Peyer's patch (tissue), 4 donors: ENCODE results near the gene LHPP.

DNA sequence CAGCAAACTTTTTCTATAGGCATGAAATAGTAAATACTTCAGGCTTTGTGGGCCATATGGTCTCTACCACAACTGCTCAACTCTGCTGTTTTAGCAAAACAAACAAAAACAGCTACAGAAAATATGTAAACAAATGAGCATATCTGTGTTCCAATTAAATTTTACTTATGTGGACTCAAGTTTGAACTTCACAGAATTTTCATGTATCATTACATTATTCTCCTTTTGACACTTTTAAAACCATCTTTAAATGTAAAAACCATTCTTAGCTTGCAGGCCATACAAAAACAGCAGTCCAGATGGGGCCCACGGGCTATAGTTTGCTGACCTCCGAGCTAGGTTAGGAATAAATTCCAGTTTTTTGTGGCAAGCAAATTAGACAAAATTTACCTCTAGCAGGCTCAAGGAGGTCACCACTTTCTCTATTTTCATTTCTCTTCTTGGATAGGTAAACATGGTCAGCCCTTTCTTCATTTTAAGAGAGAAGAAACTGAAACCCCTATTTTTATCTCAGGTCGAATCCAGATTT is 10.9 kb downstream of the IKZF5 start:
- PRO-cap: no peak
- RAMPAGE, long total RNA, 4 experiments: no peak in any of the 4 experiments

GRCh38 chr10:123038886-123039871 is 30.4 kb downstream of the ACADSB start:
- PRO-cap: no peak
- RAMPAGE, long total RNA, 4 experiments: no peak in any of the 4 experiments

GRCh38 chr10:123151277-123151800 is 2.9 kb upstream of the BUB3 start:
- PRO-cap: no peak
- RAMPAGE, long total RNA, 4 experiments: no peak in any of the 4 experiments

DNA sequence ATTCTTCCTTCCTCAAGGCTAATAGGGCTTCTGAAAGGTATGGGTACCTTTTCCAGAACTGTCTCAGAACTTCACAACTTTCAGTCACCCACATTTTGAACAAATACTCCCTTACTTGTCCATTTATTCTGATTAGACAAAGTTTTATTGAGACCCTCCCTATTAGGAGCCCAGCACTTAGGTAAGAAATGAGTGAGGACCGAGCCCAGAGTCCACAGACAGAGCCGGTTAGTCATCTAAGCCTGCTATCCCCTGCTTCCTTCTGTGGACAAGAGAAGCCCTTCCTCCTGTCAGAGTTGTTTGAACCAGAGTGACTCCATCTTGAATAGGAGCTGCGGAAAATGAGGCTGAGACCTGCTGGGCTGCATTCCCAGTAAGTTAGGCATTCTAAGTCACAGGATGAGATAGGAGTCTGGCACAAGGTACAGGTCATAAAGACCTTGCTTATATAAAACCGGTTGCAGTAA is 109.1 kb downstream of the CPXM2 start:
- PRO-cap: no peak
- RAMPAGE, long total RNA, 4 experiments: no peak in any of the 4 experiments

GRCh38 chr10:124021091-124021724 is 72.2 kb downstream of the CHST15 start:
- PRO-cap: no peak
- RAMPAGE, long total RNA, 4 experiments: no peak in any of the 4 experiments

DNA sequence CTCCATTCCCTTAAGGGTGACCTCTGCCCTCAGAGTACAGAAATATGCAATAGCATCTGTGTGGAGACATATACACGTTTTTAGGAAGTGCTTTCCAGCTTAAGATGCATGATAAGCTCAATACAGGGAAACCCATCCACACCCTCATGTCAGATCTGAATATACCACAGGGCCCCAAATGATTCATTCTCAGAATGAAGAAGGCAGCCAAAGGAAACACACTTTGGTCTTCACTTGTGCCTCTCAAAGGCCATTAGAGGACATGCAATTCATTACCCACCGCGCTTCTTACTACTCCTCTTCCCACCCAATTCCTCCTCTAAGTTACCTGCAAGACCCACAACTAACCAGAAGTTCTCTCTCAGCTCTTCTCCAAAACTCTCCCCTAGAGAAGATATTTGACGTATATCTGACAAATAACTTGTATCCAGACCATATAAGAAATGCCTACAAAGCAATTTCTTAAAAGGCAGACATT is 103.1 kb downstream of the OAT start:
- PRO-cap: no peak
- RAMPAGE, long total RNA, 4 experiments: no peak in any of the 4 experiments

DNA sequence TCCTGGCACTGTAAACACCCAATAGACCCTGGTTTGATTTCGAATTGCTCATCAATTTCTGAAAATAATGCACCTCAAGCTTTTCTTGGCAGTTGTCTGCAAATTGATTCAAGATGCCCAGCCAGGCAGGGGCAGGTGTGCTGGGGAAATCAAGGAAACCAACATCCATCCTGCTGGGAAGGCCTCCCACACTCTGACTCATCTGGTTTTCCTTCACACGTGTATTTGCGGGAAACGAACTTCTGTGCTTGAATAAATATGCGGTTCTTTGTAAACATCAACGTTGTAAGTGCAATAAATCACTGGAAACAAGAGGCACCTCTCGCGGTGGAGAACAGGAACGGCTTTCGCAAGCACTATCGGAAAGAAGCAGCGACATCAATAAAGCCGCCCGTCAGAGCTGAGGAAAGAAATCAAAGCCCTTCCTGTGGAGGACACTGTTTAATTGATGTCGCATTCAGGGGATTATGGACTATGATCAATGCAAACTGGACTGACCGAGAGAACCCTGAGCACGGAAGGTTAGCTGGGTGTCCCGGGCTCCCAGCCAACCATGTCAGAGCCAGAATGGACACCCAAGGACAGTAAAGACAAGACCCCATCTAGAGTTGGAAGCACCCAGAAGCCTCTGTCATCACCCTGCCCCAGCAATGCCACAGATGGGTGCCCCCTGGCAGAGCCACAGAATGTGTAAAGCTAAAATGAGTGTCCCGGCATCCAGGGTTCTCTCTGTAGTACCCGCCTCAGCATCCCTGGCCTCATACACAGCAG is 37.7 kb downstream of the OAT start:
- PRO-cap: no peak
- RAMPAGE, long total RNA, 4 experiments: no peak in any of the 4 experiments

- PRO-cap: no peak
- RAMPAGE, long total RNA, 4 experiments: no peak in any of the 4 experiments
Measured at GRCh38 chr10:124403479-124404070, 15.1 kb downstream of the OAT start.

- PRO-cap: bidirectional peak, plus-strand start at chr10:124461823, minus-strand start at chr10:124461743; bidirectional peak, plus-strand start at chr10:124462132, minus-strand start at chr10:124462045
- RAMPAGE, long total RNA, 4 experiments: start-site peak on the plus strand in 4 of 4 experiments, at chr10:124461814-124461863 at its widest, 22 to 235 reads per replicate
Measured at GRCh38 chr10:124461497-124462488, at the start of gene LHPP. Gene LHPP (plus strand): TSS chr10:124461823.

DNA sequence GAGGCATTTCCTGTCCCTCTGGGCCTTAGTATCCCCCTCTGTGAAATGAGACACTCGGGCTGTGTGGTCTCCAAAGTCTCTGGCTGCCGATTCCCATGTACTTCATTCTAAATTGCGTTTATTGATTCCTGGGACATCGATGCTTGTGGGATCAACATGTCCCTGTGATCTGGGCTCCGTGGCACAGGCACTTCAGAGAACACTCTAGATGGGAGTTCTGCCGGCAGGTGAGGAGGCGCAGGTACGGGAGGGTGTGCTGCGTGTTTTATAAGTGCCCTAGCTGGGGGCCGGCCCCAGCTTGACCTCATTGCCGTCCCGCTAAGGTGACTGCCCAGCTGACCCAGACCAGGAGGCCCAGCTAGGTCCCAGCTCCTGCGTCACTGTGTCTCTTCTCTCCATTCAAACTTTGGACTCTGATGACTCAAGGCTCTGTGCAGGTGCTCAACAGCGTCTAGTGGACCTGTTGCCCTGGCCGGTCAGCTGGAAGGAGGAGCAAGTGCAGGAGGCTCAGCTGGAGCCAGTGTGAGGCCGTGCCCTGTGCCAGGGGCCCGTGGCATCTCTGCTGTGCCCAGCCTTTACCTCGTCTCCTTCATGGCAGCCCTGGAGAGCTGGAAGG is 14.3 kb downstream of the LHPP start:
- PRO-cap: bidirectional peak, plus-strand start at position 479 of the sequence, minus-strand start at position 239 of the sequence
- RAMPAGE, long total RNA, 4 experiments: no peak in any of the 4 experiments

GRCh38 chr10:124547651-124548155 is 86.1 kb downstream of the LHPP start:
- PRO-cap: no peak
- RAMPAGE, long total RNA, 4 experiments: no peak in any of the 4 experiments

DNA sequence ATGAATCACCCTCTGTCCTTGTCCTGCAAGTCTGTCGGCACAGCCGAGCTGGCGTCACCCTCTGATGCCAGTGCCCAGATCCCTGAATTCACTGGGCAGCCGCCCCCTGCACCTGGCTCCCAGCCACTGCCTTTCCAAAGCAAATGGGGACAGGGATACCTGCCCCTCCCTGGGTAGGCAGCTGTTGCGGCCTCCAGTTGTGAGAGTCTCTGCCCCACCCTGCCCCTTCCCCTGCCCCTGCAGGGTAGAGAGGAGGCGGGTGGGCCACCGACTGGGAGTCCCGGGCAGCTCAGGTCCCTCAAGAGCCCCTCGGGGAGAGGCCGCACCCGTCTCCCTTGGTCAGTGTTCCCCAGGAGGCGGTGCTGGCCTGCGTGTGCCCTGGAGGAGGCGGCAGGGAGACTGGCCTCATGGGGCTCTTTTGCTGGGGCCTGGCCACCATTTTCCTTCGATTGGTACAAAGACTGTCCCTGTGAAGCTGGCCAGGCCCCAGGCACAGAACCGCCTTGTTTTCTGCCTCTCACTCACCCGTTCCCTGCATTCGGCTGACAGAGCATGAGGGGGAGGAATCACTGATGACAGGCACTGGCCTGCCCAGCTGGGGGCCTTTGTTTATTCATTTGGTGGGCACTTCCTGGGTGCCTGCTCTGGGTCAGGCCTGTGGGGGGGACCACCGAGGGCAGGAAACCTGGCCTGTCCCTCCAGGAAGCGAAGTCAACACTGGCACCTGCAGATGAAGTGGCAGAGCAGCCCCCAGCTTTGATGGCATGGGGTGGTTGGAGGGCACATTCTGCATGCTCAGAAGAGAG is 139.3 kb downstream of the FAM53B start:
- PRO-cap: no peak
- RAMPAGE, long total RNA, 4 experiments: no peak in any of the 4 experiments

DNA sequence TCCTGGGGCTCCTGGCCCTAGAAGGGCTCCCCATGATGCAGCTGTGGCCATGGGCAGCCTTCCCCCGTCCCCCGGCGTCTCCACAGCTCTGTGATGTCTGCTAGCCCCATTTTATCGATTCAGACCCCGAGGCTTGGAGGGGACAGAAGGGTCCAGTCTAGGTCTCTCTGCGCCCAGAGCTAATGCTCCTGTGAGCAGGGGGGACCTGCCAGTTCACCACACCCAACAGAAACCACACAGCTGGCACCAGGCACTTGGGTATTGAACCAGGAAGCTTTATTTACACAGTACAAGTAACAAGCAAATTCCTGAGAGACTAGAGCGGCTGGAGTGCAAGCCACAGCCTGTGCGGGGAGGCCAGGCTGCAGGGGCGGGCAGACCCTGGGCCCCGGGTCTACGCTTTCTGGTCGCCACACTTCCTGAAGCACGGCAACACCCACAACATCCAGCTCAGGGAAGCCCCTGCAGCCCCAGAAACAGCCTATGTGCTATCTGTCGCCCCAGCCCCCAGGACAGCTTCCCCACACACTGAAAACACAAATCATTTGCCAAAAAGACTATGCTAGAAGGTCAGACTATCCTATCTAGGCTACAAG is 125.0 kb downstream of the FAM53B start:
- PRO-cap: no peak
- RAMPAGE, long total RNA, 4 experiments: no peak in any of the 4 experiments

DNA sequence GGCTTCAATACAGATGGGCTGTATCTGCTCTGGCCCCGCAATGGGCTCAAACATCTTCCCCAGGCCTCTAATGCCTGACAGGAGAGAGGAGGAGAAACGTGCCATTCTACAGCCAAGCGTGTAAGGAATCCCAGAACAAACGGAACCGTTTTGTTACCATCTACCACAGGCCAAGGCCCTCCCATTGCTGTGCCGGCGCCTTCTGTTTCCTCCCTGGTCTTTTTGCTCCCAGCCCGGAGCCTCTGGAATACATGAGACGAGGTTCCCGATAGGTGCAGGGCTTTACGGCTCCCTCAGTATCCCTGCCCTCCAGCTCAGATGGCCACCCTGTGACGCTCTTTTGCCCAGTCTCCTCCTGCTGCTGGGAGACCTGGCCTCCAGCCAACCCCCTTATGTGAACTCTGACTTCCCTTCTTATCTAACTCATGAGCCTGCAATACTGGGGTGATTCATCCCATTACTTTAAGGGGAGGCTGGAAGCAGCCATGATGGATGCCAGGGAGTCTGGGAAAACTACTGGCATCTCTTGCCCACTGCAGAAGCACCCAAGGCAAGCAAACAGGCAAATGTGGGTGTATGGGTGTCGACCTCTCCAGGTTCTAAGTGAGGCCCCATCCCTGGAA is 97.8 kb downstream of the FAM53B start:
- PRO-cap: no peak
- RAMPAGE, long total RNA, 4 experiments: no peak in any of the 4 experiments

DNA sequence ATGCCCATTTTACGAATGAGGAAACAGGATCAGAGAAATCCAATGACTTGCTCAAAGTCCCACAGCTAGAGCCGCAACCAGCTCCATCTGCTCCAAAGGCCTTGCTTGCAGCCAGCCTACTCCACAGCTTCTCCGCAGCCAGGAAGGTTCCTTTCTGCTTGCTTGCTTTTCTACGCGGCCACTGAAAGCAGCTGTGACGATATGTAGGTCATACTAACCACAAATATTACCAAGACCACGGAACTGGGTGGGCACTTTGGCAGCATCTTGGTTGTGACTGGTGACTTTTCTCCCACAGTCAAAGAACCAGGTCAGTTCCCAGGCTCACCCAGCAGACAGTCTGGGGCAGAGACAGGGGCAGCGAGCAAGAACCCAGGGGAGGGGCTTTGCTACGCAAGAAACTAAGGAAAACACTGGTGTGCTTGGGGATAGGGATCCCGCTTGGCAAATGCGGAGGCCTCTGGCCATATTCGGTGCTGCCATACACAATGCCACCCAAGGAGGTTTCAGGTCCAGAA is 86.3 kb downstream of the FAM53B start:
- PRO-cap: no peak
- RAMPAGE, long total RNA, 4 experiments: no peak in any of the 4 experiments

- PRO-cap: no peak
- RAMPAGE, long total RNA, 4 experiments: no peak in any of the 4 experiments
Measured at GRCh38 chr10:124697612-124698148, 46.5 kb downstream of the FAM53B start.

DNA sequence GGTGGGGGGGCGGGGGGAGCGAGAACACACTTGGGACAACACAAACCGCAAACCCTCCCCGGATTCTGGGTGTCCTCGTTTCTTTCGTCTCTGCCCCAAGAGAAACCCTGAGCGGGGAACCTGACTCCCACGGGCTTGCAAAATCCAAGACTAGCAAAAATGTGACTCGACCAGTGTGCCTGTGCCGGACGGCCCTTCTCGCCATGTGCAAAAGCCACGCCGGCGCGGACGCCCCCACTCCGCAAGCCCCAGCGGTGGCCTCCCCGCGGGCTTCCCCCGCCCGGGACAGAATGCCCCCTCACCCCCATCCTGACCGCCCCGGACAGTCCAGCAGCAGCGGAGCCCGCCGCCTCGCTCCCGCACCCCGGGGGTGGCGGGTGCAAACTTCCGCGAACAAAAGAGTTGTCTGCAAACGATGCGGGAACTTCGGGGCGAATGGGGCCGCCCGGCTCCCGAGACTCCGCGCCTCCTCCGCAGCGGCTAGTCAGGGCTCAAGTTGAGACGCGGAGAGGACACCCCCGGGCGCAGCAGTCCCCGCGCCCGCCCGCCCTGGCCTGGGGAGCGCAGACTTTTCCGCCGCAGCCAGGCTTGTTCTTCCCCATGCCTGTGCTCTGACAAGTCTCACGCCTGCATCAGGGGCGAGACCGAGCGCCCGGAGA is 899 bp downstream of the FAM53B start:
- PRO-cap: bidirectional peak, plus-strand start at position 411 of the sequence, minus-strand start at position 134 of the sequence
- RAMPAGE, long total RNA, 4 experiments: no peak in any of the 4 experiments

DNA sequence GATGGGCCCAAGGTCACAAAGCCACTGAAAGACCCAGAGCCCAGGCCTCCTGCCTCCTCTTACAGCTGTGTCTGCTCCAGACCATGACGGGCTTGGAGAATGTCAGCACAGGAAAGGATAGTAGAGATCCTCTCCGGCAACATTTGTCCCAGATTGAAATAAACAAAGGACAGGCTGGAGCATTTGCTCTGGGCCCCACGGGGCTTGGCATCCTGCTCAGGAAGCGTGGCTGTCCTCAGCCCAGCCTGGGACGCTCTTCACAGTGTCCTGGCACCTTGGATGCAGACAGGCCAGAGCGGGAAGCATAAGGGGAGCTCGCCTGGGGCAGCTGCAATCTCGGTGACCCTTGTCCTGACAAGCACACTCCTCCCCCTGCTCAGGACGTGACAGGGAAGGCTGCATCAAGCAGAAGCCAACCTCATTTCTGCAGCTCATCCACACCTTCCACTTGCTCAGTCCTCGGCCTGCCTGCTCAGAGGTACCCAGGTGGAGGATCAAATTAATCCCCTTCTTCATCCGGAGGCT is 47.4 kb downstream of the ABRAXAS2 start:
- PRO-cap: no peak
- RAMPAGE, long total RNA, 4 experiments: no peak in any of the 4 experiments

- PRO-cap: no peak
- RAMPAGE, long total RNA, 4 experiments: no peak in any of the 4 experiments
Measured at GRCh38 chr10:124864302-124865208, 62.9 kb downstream of the ABRAXAS2 start.

- PRO-cap: no peak
- RAMPAGE, long total RNA, 4 experiments: no peak in any of the 4 experiments
Measured at GRCh38 chr10:125138650-125139483, 111.0 kb upstream of the CTBP2 start.